Daoy (cell line): ENCODE results near the genes PHKA2, ADGRG2, MAP7D2, RPS6KA3 and MBTPS2.

GRCh38 chrX:18832961-18833873 lies 125.8 kb downstream of the PPEF1 start:
- RAMPAGE, long total RNA = no peak

DNA sequence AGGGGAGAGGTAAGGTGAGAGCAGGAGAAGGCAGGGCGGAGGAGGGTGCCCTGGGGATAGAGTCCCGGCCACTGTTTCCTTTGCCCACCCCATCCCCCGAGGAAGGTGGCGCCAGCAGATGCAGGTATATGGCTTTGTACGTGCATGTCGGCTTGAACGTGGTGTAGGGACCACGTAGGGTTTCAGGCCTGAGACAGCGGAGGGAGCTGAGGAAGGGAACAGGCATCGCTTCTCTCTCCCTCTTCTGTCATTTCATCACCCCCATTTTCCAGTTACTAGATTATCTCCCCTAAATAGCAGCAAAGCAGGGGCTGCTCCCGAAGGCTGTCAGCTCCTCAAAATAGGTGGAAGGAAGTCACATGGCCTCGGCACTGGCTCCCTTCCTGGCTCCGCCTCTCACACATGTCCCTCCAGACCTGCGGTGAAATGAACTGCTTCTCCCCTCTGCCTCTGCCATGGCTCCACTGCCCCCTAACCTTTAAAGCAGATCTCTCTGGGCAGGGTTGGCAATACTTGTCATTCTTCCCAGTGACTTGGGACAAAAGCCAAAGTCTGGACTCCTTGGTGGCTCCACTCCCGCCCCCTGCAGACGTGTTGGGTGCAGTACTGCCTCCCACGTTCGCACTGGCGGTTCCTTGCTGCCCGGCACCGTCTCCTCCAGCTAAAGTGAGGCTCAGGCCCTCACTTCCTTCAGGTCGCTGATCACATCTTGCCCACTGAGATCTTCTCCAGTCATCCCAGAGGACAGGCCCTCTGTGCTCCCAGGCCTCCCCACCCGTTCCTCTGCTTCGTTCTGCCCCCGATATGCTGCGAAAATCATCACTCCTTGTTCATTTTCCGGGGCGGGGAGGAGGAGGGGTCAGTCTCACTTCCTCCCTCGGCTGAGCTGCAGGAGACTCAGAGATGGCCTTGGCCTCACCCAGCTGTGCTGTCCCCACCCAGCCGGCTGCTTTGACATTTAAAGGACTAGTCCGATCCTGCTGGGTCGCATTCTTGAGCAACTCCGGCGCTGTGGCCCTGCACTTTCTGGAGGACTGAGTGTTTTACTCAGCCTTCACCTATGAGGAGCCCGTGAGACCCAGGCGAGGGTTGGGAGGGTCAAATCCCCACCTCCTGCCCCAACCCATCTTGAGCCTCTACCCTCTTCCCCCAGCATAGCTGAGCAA lies 97.5 kb downstream of the PHKA2 start:
- RAMPAGE, long total RNA = no peak

GRCh38 chrX:18934889-18935324 lies 49.0 kb downstream of the PHKA2 start:
- RAMPAGE, long total RNA = no peak

DNA sequence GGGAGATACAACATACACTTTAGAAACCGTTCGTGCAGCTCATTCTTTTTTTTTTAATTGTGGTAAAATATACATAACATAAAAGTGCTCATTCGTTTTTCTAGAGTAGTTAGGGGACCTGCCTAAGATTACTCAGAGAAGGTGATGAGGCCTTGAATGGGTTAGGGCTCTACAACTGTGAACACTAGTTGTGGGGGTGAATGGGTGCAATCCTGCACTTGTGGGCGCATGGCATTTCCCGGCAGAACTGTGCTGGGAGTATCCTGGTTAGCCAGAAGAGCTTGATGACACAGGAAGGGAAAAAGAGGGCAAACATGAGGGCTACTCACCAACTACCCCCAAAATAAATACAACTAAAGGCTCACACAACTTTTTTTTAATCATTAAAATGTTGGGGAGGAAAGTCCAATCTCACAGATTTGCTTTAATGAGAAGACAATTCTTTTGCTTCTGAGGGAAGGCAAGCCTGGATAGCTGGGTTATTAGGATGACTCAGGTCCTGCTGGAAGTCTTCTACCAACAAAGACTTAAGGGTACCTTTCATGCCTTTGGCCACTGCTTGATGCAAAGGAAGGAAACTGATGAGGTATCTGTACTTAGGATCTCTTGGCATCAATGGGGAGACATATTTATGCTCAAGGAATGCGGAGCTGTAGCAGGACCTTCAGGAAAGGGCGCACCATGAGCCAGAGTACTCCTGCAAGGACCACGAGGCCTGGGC lies 2.7 kb downstream of the PHKA2 start:
- RAMPAGE, long total RNA = no peak

- RAMPAGE, long total RNA = no peak
These were observed at the start of gene PHKA2 for GRCh38 chrX:18983741-18984824. PHKA2 (minus strand) TSS chrX:18984114.

DNA sequence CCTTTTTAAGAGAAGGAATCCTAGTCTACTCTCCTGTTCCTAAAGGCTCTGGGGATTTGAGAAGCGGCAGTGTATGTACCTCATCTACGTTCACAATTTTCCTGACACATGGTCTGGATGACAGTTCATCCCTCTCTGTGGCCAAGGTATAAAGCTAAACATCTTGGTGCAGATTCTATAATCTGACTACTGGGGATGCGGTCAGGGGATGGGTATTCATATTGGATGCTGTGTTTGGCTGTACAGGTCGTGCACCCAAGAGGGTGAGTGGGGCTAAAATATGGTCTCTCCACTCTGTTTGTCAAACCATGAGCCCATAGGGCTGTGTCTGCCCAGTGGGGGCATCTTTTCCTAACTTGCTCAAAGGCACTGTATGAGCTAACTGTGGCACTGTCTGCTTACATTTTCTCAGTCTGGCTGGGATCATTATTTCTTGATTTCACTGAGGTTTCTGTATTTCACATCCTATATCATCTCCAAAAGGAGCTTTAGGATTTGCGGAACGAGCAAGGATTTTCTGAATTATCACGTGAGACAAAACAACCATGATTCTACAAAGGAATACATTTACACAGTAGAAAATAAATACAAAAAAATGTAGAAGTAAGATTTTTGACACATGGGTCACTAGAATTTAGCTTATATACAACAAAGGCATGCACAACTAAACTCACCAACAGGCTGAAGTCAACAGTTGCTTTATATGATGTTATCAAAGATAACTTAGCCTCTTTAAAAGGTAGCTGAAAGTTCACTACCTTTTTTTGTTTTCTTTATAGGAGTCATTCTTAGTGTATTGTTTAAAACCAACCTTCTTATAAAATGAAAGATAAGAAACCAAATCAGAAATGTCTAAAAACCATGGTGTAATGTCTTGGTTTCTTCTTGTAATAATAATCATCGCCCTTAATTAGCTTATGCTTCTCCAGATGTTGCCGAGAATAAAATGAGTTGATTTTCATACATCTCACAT lies 6.2 kb upstream of the PHKA2 start:
- RAMPAGE, long total RNA = no peak

GRCh38 chrX:19121987-19122809 lies at the start of gene ADGRG2:
ADGRG2 (minus strand) TSS chrX:19122468.
- RAMPAGE, long total RNA = no peak

DNA sequence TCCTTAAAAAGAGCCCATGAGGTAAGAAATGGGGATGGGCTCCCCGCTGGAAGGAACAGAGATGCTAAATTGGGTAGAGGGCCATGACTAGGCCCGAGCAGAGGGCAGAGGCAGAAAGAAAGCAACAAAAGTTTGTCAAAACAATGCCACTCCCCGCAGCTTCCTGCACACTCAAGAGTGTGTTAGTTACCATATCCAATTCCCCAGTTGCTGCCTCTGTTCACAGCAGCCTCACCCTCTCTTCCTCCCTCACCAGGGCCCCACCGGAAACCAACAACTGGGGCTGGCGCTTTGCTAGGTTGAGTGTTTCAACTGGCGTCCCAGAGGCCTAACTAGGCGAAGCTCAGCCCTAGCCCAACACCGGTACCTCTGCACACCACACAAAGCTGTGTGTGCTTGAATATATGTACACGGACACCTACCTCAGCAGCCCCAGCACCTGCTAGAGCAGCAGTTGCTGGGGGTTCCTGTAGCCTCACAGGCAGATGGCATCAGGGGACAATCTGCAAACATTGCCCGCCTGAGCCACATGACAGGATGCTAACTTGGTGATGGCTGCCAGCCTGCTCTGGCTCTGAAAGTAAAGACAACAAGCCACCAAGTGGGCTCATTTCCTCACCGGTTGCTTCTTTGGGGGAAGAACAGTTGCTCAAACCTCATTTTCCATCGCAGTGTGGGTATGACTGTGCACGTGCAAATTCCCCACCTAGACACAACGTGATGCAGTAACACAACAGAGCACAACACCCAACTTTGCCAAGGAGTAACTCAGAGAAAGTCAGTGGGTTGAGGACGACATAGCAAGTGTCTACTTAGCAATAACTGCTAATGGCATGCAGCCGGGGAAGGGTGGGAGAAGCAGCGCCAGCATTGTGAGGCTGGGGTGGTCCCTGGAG lies 139.7 kb downstream of the SH3KBP1 start:
- RAMPAGE, long total RNA = no peak

GRCh38 chrX:19946197-19946510 lies 44.7 kb downstream of the BCLAF3 start:
- RAMPAGE, long total RNA = no peak

DNA sequence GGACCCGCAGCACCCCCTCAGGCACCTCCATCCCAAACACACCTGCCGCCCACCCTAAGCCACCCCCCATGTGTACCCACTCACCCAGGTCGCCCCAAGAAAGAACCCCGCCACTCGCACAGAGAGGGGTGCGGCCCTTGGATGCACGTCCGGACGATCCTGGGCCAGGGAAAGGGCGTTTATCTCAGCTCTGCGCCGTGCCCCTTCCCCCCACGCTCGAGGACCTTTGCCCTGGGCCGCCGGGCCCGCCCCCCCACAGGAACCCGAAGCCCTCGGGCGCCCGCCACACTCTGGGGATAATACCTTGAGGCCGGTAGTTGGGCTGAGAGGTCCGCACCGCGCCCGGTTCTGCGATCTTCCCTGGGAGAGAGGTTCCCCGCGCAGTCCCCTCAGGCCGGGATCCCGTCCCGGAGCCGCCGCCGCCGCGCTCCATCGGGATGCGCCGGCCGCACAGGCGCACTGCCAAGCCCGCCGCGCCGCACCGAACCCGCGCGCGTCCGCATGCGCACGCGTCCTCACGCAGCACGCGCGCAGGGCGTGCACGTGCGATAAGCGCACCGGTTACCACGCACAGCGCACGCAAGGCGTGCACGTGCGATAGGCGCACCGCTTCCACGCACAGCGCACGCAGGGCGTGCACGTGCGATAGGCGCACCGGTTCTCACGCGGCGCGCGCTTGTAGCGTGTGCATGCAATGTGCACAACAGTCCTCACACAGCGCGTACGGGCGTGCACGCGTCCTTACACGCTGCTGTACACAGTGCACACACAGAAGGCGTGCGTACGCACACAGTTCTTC lies at the start of gene MAP7D2:
MAP7D2 (minus strand) TSS at position 461 of the 799 bp plus-strand sequence.
- RAMPAGE, long total RNA = start-site peak on the minus strand centred at position 469 of the sequence, 42 bp wide, 16 and 9 reads in 2 replicates

DNA sequence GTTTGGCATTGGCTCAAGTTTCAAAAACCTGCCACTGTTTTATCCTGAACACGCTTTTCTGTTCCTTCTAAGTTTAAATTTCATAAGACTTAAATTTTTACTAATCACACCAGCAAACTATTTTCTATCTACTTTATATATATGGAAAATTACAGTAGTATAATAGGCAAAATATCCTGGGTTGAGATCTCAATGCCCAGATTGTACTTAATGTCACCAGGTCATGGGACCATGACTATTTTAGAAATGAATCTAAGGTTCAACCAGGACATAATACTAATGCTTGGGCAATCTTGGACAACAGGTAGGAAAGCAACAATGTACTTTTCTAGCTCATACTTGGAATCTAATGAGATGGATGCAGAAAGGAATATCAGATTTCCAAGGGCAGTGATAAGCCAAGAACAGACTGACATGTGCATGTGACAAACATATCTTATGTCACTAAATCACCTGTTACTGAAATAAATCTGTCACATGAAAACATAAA lies 51.2 kb downstream of the RPS6KA3 start:
- RAMPAGE, long total RNA = no peak

DNA sequence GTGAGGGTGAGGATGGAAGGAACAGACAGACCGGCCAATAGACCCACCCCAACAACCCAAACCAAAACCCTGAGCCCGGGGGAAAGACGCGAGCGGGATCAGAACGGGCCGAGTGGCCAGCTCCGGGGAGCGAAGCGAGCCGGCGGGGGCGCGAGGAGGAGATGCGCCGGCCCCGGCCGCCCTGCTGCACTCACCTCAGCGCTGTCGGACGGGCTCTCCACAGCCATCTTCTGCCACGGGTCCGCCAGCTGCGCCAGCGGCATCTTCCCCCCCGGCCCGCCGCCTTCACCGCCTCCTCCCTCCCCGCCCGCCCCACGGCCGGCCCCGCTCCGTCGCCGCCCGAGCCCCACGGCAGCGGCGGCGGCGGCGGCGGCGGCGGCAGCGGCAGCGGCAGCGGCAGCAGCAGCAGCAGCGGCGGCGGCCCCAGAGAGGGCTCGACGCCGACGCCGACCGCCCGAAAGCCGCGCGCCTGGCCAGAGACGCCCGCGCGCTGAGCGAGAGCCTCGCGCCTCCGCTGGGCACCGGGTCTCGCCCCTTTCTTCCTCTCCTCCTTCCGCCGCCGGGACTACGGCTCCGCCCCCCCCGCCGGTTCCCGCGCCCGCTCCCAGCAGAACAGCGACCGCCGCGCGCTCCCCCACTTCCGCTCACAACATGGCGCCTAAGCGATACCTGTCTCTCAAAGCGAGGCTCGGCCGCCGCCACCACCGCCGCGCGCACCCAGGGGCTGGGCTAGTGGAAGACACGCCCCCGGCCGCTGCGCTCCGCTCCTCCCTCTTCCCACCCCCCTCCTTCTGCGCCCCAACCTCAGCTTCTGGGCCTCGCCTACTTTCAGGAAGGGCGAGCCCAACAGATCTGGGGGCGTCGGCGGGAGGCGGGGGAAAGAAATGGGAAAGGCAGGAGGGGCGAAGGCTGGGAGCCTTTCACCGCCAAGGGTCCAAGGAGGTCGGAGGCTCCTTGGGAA lies at the start of gene RPS6KA3:
RPS6KA3 (minus strand) TSS at position 540 of the 961 bp plus-strand sequence.
- RAMPAGE, long total RNA = no peak

- RAMPAGE, long total RNA = no peak
These were observed 196.2 kb upstream of the CNKSR2 start for GRCh38 chrX:21177928-21178435.

DNA sequence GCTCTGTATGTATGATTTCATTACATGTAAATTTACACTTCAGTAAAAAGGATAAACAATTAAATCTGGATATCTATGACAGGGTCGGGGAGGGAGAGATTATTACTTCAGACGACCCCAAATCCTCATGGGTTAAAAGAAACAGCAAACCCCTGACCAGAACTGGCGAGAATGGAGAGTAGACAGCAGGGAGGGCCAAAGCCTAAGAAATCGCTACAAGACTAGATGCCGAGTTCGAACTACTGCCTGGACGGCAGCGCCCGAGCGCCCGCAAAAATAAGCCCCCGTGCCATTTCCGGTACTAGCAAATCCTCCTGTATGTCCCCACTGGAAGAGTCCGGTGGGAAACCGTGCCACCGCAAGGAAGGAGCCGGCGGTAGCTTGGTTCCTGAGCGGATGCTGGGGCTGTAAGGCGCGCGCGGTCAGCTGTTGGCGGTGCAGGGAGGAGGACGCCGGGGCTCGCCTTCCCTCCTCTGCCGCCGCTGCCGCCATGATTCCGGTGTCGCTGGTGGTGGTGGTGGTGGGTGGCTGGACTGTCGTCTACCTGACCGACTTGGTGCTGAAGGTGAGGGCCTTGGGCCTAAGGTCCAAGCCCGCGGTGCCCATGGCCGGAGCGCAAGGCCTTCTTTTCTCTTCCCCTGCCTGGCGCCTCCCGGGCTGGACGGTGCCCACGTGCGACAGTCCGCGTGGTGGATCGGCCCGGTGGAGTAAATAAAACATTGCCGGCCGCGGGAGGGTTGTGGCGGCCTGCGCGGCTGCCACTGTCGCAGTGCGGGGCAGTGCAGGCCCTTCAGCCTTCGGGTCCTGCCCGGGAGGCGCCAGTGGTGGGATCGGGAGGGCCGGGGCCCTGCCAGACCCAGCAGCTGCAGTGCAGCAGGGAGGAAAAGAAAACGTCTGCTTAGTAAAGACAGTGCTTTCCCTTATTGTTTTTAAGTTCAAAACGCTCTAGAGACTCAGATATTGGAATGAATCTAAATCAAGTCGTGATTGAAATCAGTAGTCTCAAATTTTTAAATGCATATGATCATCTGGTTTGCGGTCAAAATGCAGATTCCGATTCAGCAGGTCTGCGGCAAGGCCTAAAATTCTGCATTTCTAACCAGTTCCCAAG lies at the start of gene MBTPS2:
MBTPS2 (plus strand) TSS at position 373 of the 1,111 bp plus-strand sequence.
- RAMPAGE, long total RNA = no peak

DNA sequence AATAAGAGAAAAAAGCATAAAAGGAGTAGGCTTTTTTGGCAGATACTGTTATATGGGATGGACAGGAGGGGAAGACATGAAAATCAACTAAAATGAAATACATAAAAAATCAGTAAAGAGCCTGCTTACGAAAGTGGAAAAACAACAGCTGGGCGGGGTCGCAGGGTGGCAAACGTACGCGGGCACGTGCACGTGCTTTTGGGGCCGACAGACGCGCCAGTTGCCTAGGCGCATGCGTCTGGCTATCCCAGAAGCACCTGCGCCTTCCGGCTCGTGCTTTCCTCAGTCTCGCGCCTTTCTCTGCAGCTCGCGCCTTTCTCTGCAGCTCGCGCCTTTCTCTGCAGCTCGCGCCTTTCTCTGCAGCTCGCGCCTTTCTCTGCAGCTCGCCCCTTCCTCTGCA lies 204 bp downstream of the YY2 start:
- RAMPAGE, long total RNA = no peak

GRCh38 chrX:21996700-21997333 lies 35.3 kb upstream of the PHEX start:
- RAMPAGE, long total RNA = no peak

- RAMPAGE, long total RNA = no peak
These were observed 104.2 kb downstream of the PHEX start for GRCh38 chrX:22136209-22136791.

DNA sequence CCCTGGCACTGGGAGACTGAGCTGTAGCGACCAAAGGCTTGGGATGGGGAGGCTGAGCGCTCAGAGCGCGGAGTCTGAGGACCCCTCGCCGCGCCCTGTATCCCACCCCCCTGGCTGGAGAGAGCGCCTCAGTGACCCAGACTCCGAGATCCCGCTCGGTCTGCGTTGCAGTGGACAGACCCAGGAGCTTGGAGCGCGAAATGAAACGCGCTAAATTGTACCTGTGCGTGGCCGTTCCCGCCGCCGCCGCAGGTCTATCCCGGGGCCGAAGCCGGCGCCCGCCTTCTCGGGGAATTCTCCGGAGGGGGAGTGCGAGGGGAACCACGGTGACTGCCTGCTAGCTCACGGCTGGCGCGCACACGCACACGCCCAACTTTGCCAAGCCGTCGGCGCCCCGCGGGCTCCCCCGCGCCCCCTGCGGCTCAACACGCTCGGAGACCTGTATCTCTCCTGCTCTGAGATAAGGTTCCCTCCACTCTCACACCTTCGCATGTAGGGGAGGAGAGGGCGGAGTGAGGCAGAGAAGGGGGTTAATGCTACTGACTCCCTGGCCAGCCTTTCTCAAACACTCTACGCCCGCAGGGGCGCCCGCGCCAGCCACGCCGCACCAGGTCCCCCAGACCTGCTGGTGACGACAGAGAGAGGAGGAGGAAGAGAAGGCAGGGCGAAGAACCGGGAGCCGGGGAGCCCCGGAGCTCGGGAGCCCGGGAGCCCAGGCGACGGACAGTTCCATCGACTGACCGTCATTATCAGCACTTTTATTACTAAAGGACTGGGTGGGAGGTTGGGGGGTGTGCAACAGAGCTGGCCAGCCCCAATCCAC lies 1.4 kb upstream of the PTCHD1 start:
- RAMPAGE, long total RNA = no peak

- RAMPAGE, long total RNA = no peak
These were observed 21.5 kb downstream of the SAT1 start for GRCh38 chrX:23804522-23804822.

- RAMPAGE, long total RNA = no peak
These were observed 34.3 kb downstream of the SAT1 start for GRCh38 chrX:23817249-23817627.